Mammary microvascular endothelial cell (primary cell): ENCODE data around the gene ABCA5.

GRCh38 chr17:68052315-68052931, 16.9 kb downstream of the KPNA2 start:
- RAMPAGE, long total RNA, result no peak

- RAMPAGE, long total RNA, result no peak
Measured at GRCh38 chr17:68102304-68102922, 66.9 kb downstream of the KPNA2 start.

- RAMPAGE, long total RNA, result no peak
Measured at GRCh38 chr17:68135050-68135717, 99.6 kb downstream of the KPNA2 start.

DNA sequence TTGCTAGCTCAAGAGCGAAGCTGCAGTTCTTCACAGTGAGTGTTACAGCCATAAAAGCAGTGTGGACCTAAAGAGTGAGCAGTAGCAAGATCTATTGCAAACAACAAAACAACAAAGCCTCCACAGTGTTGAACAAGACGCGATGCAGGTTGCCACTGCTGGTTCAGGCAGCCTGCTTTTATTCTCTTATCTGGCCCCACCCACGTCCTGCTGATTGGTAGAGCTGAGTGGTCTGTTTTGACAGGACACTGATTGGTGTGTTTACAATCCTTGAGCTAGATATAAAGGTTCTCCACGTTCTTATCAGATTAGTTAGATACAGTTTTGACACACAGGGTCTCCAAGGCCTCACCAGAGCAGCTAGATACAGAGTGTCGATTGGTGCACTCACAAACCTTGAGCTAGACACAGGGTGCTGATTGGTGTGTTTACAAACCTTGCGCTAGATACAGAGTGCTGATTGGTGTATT, 79.2 kb upstream of the AMZ2 start:
- RAMPAGE, long total RNA, result no peak

DNA sequence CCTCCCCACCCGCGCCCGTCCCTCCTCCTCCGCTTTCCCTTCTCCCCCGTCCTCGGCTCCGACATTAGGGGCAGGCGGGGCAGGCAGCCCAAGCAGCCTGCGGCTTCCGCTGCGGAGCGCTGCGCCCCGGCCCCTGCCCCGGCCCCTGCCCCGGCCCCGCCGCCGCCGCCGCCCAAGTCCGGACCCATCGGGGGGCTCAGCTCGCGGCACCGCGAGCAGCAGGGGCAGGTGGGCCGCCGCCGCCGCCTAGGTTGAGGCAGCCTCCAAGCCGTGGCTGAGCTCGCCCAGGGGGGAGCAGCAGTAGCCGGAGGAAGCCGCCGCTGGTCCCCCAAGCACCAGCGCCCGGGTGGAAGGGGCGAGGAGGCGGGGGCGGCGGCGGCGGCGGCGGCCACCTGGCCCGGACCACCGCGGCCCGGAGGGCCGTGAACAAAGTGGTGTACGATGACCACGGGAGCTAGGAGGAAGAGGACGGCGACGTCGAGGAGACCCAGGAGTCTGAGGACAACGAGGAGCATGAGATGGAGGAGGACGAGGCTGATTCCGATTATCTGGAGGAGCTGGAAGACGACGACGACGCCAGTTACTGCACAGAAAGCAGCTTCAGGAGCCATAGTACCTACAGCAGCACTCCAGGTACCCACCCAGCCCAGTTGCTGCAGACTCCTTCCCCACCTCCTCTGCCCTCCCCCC, 42.1 kb upstream of the AMZ2 start:
- RAMPAGE, long total RNA, result no peak

- RAMPAGE, long total RNA, result no peak
Measured at GRCh38 chr17:68258890-68259590, 11.2 kb downstream of the AMZ2 start.

DNA sequence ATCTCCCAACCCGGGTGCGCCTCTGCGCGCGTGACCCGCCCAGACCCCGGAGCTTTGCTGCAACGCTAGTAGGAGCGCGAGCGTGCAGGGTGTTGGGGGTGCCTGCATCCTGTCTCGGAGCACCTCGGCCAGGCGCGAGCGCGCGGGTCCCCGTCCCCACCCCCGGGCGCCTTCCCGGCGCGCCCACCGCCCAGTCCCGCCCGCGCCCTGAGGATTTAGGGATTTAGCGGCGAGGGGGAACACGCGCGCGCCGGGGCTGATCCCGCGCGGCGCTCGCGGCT, 284 bp downstream of the ARSG start:
- RAMPAGE, long total RNA, result no peak

DNA sequence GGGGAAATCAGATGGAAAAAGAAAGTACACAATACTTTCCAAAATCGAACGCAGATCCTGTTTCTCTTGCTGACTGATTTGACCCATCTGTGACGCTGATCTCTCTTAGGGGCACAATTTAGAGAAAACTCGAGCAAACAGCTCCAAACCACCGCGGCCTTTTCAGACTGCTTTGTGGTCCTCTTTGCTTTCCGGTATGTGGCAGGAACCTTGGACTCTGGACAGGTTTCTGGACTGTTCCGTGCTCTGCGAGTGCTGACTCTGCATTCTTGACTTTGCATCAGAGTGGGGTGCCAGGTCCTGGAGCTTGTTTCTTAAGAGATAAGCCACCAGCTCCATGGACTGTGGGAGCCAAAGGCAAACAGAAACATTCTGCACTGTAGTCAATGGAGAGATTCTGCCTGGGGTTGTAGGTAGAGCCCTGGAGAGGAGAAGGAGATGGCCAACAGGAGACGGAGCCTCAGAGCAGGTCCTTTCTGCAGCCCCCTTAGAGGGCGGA, 65.7 kb downstream of the WIPI1 start:
- RAMPAGE, long total RNA, result no peak

DNA sequence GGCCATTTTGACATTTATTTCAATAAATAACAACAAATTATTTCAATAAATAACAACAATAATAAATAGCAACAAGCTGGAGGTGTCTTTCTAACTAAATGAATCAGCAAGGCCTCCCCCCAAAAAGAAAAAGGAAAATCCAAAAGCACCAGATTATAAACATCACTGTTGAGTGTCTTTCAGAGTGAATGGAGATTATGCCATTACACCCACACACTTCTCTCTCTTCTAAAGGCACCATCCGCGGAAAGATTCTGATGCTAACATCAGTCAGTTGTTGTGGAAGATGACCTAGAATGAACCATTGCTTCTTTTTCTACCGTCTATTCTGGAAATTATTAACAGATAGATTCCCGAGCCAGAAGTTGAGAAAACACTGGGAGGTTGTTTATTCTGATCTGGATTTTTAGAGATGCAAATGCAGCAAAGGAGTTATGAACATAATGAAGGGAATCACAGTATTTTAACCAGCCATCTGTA, 60.8 kb upstream of the FAM20A start:
- RAMPAGE, long total RNA, result no peak

GRCh38 chr17:68990722-68991510, 35.7 kb upstream of the ABCA8 start:
- RAMPAGE, long total RNA, result no peak

GRCh38 chr17:69248287-69249039, 19.8 kb upstream of the ABCA10 start:
- RAMPAGE, long total RNA, result no peak

- RAMPAGE, long total RNA, result no peak
Measured at GRCh38 chr17:69326383-69327411, at the start of gene ABCA5. Gene ABCA5, minus strand, starts transcription at chr17:69327133.

DNA sequence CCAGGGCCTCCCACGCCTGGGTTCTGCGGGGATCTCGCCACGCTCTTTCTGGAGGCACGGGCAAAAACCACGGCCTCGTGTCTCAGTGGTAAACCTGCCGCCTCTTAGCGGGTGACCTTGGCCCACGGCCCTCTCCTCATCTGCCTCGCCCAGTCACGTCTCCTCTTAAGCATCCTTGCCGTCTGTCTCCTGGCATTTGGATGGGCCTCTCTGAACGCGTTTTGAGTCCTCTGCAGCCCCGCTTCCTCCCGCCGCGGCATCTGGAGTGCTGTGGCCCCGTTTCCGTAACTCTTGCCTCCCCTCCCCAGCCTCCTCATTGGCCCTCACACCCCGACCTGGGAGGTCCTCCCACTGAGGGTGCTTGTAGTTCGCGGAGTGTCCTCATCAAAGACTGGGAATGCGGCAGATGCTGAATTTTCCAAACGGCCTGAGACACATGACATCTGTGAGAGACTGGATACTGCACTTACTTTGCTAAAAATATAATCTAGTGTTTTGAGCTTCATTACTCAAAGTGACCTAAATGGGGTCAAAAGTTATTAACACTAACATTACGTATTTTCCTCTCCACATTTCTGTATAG, 570 bp upstream of the ABCA5 start:
- RAMPAGE, long total RNA, result no peak

- RAMPAGE, long total RNA, result no peak
Measured at GRCh38 chr17:69486759-69487759, 72.6 kb downstream of the MAP2K6 start.

DNA sequence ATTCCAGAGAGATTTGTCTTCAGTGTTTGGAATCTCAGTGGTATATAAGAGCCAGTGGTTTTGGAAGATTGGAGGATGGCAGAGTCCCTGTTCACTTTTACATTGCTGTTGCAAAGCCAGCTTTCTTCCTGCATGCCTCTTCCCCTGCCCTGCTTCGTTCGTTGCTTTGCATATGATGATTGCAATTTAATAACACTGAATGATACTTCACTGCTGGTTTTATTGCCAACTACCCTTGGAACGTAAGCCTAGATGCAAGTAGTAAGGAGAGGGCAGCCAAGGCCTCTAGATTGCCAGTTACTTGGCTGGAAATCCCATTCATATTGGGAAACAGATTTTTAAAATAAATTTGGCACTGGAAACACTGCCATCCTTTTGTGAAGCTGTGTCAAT, 86.3 kb downstream of the MAP2K6 start:
- RAMPAGE, long total RNA, result no peak

DNA sequence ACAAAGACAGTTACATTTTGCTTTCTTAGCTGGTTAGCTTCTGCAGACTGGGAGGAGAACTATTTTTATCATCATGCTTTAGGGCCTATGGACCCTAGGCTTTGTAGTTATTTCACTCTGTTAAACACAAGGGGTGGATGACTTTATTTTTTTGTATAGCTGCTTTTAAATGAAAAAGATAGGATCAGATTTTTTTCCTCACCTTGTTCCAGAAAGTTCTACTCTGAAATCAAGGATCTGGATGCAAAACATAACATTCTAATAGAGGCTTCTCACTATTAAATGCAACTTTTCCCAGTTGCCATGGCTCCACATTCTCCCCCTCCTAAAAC, 2.9 kb downstream of the KCNJ16 start:
- RAMPAGE, long total RNA, result no peak

DNA sequence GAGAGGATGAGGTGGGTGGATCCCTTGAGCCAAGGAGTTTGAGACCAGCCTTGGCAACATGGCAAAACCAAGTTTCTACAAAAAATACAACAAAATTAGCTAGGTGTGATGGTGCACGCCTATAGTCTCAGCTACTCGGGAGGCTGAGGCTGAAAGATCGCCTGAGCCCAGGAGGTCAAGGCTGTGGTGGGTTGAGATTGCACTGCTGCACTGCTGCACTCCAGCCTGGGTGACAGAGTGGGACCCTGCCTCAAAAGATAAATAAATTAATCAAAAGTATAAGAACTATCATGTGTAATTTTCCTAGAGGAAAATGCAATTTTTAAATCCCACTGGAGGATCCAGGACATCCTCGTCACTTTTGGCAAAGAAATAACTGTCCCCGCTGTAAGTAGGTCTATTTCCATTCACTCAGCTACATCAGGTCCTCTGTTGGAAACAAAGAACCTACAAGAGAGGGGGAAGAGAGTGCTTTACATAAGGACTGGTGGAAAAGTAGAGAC, 575.9 kb upstream of the SOX9 start:
- RAMPAGE, long total RNA, result no peak

- RAMPAGE, long total RNA, result no peak
Measured at GRCh38 chr17:72029838-72031004, 90.6 kb upstream of the SOX9 start.

GRCh38 chr17:72117048-72117595, 3.7 kb upstream of the SOX9 start:
- RAMPAGE, long total RNA, result no peak

GRCh38 chr17:72182365-72183097, 61.7 kb downstream of the SOX9 start:
- RAMPAGE, long total RNA, result no peak